SUDHL5 (cell line): ENCODE data around the gene TTC34.

DNA sequence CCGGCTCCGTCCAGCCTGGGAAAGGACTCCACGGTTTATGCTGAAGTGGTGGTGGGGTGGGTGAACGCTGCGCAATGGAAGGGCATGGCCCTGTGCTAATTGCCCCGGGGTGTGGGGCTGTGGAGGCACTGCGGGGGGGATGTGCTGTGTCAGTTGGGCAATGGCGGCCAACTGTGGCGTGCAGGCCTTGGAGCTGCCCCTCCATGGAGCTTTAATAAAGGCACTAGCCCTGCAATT, 9.0 kb upstream of the TNFRSF14 start:
- PRO-cap: no peak

DNA sequence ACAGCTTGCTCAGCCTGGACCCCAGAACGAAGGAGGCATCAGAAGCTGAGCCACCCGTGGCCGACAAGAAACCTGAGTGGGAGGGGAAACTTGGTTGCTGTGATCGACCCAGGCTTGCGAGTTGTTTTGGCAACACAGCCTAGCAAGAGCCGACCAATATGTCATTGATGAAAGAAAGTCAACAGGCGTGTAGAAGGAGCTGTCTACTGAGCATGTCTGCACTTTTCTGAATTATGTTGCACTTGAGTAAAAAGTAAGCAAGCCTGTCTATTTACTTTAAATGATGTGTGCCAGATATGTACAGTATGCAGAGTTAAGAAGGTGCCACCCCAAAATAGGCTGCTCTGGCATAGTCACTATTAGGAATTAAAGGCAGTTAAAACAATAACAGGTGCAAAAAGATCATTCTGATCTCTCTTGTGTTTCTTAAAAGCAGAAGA, 2.4 kb upstream of the PRXL2B start:
- PRO-cap: no peak

GRCh38 chr1:2585212-2586153, 1.1 kb upstream of the PRXL2B start:
- PRO-cap: bidirectional peak, plus-strand start at chr1:2585628, minus-strand start at chr1:2585565; bidirectional peak, plus-strand start at chr1:2585872, minus-strand start at chr1:2585839

GRCh38 chr1:2628671-2629267, 4.0 kb downstream of the MMEL1 start:
- PRO-cap: no peak

GRCh38 chr1:2638406-2639386, 5.9 kb upstream of the MMEL1 start:
- PRO-cap: no peak

DNA sequence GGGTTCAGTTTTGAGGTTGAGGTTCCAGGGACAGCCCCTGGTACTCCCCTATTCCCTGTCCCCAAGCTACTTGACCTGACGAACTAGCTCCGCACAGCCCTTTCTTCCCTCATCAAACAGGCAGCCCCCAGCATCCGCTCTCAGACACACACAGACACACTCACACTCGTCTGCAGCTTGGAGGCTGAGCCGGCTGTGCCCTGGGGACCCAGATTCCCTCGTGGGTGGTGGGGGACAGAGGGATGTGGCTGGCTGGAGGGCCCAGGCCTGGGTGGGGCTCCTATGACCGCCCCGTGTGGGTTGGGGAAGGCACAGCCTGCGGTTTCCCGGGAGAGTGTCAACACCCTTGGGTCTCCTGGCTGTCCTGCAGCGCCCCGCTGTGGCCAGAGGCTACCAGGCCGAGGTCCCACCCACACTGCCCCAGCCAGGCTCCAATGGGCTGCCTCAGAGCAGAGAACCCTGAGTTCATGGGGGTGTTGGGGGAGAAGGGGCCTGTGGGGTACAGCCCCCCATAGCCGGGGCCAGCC, at the start of gene TTC34:
Gene TTC34 (minus strand): TSS at position 281 of the 527 bp plus-strand sequence.
- PRO-cap: no peak

DNA sequence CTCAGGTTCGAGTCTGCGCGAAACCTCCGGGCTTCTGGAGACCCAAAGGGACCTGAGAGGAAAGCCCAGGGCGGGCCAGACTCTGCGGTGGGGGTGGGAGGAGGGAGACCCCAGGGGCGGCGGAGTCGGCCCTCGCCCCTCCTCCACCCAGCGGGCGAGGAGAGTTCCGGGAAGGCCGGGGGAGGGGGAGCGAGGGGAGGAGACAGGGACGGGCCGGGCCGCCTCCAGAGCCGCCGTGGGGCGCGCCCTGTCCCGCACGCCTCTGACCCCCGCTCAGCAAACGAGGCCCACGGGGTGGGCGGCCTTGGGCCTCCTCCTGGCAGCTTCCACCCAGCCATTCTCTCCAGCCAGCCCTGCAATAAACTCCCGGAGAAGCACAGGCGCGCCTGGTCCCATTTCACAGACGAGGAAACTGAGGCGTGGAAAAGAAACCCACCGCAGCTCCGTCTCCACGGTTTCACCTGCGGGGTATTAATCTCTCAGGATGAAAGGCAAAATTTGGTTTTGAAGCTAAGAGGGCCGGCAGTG, 5.9 kb upstream of the PRDM16 start:
- PRO-cap: no peak

GRCh38 chr1:3185963-3186964, 117.3 kb downstream of the PRDM16 start:
- PRO-cap: no peak

DNA sequence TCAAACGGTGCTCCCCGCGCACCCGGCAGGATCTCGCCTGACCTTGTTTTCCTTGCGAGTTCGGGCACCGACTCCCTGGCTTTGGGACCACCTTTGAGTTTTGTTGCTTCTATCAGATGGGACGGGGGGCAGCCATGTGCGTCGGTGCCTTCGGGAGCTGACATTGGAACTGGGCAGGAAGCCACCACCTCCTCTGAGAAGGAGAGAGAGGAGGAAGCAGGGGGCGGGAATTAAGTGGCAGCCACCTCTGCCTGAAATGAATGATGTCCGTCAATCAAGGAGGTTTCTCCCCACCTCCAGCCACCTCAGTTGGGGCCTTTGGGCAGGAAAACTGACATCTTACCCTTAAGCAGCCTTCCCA, 119.6 kb downstream of the PRDM16 start:
- PRO-cap: no peak

DNA sequence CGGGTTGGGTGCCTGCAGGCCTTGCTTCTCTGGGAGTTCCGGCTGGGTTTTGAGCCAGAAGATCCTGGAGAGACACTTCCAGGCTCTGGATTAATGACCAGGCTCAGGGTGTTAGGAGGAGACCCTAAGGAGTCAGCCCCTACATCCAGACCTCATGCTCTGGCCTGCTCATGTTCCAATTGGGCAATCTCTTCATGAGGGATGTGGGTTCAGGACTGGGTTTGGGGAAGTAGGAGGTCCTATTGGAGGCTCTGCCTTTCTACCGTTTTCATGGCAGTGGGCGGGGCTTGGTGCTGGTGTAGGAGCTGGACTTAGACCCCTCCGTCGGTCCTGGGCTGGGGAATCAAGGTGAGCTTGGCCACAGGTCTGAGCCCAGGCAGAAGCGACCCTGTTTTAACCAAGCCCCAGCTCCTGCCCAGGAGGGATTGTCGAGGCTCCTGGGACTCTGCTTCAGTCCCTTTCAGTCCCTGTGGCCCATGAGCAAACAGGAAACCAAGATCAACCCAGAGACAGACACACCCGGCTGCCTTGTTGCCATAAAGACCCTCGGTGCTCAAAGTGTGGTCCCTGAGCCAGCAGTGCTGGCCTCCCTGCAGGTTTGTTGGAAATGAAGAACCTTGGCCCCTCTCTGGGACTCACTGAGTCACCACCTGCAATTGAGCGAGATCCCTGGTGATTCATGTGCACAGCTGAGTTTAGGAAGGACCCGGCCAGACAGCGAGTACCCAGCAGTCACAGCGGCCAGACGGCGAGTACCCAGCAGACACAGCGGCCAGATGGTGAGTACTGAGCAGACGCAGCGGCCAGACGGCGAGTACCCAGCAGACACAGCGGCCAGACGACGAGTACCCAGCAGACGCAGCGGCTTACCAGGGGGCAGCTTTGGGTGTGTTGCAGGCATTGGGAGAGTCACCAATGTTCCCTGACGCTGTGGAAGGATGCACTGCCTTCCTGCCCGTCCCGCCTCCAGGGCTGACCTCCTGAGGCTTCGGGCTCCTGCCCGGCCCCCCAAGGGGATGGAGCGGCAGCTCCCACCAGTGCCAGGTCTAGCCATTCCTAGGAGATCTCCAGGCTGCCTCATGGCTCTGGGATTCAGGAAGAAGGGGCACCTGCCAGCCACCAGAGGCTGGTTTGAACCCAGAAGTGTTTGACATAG, 123.7 kb downstream of the PRDM16 start:
- PRO-cap: no peak

DNA sequence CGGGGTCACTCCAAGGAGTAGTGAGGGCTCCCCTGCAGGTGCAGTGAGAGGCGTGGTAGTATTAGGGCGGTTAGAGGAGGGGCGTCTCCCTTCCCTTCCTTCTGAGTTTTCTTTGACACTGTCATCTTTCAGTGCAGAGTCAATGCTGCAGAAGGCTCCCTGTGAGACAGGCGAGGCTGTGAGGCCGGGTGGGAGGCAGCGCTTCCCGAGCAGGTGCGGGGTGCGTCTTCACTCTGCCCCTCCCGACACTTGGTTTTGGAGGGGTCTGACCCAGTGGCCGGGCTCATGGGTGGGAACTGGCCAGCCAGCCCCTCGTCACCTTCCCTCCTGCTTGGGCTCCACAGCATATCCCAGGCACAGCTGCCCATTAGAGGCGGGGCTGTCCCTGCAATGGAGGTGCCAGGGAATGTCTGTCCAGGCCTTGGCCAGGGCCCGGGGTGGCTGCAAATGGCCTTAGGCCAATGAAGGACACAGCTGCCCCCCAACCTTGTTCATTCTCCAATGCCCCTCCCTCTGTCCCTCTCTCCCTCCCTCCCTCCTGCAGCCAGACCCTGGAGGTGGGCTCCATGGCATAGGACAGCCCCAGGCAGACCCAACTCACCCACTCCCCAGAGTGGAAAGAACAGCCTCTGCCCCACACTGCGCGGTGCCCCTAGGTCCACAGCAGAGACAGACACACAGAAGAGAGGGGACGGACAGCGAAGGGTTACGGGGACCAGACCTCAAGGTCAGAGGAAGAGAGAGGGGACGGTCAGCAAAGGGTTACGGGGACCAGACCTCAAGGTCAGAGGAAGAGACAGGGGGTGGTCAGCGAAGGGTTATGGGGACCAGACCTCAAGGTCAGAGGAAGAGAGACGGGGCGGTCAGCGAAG, 171.4 kb upstream of the ARHGEF16 start:
- PRO-cap: no peak

DNA sequence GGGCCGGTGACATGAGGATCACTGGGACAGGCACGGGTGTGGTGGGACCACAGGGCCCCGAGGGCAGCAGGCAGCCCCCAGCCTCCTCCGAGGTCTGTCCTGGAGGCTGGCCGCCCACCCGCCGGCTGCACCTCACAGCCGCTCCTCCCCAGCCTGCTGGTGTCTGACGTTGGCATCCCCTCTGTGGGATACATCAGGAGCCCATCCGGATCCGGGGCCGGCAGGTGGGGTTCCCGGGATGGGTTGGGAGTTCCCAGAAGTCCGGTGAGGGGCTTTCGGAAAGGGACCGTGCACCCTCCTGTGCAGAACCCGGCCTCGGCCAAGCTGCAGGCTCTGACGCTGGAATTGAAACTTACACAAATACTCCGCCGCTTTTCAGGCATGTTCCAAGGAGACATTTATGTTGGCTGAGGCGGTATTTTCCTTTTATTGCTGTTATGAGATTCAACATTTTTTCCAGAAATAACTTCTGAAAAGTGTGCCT, 142.1 kb upstream of the ARHGEF16 start:
- PRO-cap: no peak

DNA sequence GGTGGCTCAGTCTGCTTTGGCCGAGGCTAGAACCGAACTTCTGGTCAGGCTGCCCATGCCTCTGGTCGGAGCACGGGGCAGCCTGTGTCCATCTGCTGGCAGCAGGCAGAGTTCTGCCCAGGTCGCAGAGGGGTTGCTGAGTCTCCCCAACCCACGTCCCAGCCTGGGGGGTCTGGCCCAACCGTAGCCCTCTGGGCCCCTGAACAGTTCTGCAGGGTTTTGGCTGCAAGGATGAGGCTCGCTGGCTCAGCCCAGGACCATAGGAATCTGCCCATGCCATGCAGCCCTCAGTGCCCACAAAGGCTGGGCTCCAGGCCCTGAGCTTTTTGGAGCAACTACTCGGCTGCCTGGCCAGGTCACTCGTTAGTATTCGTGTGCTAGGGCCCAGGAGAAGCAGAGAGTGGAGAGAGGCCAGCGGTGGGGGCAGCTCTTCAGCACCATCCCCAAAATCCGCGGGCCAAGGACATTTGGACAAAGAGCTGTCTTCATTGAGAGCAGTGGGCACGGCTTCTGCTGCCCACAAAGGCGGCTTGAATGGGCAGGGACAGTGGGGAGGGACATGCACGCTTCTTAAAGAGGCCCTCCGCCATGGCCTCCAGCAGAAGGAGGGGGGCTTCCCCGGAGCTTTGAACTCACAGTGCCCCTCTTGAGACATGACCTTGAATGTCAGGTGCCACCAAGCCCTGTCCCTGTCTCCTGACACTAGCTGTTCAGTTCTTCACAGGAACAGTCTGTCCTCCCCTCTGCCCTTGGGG, 106.3 kb upstream of the ARHGEF16 start:
- PRO-cap: no peak

- PRO-cap: no peak
Measured at GRCh38 chr1:3348751-3349048, 105.8 kb upstream of the ARHGEF16 start.

GRCh38 chr1:3457216-3458147, 3.0 kb downstream of the ARHGEF16 start:
- PRO-cap: no peak

- PRO-cap: no peak
Measured at GRCh38 chr1:3542929-3543891, 68.1 kb downstream of the MEGF6 start.

GRCh38 chr1:3599847-3600333, 11.4 kb downstream of the MEGF6 start:
- PRO-cap: no peak

DNA sequence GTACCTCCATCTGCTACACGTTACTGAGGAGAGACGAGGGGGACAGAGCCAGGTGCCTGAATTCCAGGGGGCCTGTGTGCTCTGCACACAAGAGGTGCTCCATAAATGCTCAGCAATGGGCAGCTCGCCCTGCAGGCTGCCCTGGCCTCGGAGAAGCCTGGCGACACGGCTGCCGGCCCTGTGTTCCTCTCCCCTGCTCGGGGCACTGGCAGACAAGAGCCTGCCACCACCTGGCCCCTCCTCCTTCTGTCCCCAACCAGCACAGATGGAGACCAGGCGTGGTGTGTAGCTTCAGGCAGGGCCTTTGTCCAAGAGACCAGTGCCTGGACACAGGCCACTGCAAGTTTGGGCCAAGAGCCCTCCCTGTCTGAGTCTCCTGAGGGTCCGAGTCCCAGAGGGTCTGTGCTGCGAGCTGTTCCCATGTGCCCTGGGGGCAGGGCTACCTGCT, 33.0 kb upstream of the CCDC27 start:
- PRO-cap: no peak

- PRO-cap: no peak
Measured at GRCh38 chr1:3773090-3773863, 728 bp downstream of the SMIM1 start.

DNA sequence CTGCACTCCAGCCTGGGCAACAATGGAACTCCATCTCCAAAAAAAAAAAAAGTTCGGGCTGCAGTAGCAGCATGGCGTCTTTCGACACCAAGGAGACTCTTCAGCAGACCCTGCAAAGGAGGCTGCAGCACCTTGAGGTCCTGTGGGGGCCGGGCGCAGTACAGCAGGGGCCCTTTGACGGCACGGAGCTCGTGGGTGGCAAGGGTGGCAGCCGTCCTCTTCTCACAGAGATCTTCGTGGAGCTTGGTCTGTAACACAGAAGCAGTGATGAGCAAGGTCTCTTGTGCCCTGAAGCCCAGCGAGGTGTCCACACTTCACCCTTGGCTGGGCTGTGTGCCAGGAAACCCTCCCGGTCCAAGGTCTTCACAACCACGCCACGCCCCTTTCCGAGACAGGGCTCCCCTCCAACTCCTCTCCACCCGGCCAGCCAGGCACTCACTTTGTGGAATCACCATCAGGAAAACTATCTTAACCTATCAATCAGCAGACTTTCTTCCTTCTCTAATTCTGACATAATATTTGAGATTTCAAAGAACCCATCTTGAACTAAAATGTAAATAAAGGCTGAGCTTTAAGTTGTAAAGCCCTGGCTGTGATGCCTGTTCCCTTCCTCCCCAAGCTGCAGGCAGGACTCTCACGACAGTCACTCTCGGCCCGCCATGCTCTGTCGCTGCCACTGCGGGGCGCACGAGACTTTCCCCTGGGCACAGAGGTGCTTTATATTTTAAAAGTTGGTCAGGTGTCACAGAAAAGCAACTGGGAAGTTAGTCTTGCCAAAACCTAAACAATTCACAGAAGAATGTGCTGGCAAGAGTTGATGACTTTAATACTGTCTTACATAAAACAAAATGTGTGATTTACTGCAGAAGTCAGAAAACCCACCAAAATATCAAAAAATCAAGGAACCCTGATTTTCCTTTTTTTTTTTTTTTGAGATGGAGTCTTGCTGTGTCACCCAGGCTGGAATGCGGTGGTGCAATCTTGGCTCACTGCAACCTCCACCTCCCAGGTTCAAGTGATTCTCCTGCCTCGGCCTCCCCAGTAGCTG, 11.0 kb downstream of the LRRC47 start:
- PRO-cap: no peak